Neutrophil (primary cell): ENCODE measurements around a stretch of chr17.

- PRO-cap: no peak
Observed at GRCh38 chr17:72151068-72151421, 30.2 kb downstream of the SOX9 start.

DNA sequence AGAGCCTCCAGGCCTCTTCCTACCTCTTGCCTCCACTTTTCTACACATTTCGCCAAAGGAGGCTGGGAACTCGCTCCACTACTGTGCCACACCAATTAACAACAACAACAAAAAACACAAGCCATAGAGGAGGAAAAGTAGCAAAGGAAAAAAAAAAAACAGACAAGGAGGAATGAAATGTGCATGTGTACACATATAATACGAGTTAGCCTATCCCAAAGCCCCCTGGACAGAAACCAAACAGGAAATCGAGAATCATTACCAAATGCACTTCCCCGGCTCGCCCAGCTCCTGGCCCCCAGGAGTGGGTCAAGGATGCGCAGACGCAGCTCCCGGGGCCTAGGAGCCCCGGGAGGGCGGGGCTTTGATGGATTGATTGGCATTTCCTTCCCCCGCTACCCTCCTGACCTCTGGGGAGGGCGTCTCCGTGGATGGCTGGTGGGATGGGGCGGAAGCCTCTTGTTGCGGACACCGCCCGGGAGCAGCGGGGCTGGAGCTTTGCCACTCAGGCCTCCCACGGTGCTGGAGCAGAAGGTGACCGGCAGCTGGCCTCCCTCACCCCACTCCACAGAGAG is 262.0 kb downstream of the SOX9 start:
- PRO-cap: no peak

GRCh38 chr17:72413469-72414293 is 292.9 kb downstream of the SOX9 start:
- PRO-cap: no peak

DNA sequence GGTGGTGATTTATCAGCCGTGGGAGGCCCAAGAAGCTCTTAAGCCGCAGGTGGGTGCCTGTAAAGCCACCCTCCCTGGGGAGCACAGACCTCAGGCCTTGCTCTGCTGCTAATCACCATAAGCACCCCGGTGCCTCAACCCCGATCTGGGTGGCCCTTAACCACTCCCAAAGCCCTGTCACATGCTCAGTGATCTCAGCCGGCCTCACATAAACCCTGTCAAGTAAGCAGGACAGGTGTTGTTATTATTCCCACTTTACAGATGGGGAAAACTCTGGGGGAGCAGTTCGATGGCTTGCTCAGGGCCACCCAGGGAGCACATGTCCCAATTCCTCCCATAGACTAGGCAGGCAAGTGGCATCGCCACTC is 299.1 kb downstream of the SOX9 start:
- PRO-cap: no peak

DNA sequence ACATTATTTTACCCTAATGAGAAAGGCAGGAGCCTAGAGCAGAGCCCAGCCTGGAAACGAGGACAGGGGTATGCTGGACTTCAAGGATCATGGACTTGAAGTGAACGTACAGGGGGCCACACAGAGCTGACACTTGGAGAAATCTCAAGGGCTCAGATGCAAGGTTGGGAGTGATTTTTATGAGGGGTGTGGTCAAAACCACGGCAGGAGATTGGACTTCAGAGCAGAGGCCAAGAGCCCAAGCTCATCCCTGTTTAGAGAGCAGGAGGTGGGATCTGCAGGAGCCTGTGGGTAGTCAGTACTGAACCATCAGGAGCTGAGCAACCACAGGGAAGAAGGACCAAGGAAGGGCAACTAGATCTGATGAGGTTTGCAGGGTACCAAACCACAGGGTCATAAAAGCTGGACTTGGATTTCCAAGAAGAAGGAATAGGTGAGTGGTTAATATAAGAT is 331.6 kb downstream of the SOX9 start:
- PRO-cap: no peak

- PRO-cap: no peak
Observed at GRCh38 chr17:72477081-72478132, 356.6 kb downstream of the SOX9 start.

- PRO-cap: no peak
Observed at GRCh38 chr17:72632059-72632916, 460.2 kb downstream of the SLC39A11 start.

- PRO-cap: no peak
Observed at GRCh38 chr17:72639594-72640267, 452.8 kb downstream of the SLC39A11 start.

GRCh38 chr17:72715993-72716709 is 376.3 kb downstream of the SLC39A11 start:
- PRO-cap: no peak

GRCh38 chr17:72992858-72993275 is 99.6 kb downstream of the SLC39A11 start:
- PRO-cap: no peak

DNA sequence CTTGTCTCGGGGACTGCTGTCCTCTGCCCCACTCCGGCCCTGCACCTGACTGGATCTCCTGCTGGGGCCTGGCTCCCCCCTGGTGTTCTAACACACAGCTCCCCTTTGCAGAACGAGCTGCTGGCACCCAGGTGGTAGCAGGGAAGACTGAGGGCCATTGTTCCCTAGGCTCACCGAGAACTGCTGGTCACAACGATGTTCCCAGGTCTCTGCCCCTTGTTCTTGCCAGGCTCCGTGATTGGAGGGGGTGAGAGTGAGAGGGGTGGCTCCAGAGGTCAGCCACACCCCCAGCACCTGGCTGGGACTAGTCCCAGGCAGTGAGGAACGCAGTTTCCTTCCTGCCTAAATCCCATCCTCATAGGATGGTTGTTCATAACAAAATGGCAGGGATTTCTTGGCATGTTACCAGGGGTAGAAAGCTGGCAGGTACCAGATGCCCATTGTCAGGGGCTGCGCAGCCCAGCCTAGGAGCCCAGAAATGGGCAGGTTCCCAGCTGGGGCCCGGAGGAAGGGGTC is 52.1 kb upstream of the CDC42EP4 start:
- PRO-cap: no peak

- PRO-cap: no peak
Observed at GRCh38 chr17:73476867-73477365, 165.1 kb upstream of the CDC42EP4 start.

GRCh38 chr17:73747517-73748079 is 103.4 kb upstream of the SDK2 start:
- PRO-cap: no peak

DNA sequence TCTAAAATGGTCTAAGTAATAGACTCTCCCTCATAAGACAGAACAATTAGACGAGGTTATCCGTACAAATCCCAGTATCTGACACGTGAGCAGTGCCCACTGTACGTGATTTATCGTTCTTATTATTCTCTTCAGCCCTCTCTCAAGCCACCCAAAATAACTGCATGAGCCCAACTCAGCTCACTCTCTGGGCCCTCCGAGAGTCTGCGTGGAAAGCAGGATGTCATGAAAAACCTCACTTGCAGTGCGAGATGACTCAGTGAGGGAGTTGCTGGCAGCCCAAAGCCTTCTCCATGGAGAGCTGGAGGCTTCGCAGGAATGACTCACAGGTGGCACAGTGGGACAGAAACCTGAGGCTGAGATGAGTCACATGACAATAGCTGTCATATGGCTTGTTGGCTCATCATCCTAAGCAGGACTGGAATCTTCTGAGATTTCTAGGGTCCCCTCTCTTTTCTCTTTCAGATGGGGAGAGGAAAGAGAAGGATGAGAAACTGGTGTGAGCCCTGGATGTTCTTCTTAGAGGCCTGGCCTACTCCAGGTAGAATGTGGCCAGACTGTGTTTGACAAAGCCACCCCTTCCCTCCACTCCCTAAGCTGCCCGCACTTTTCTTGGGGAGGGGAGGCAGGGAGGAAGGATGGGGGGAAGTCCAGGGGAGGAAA is 160.7 kb upstream of the RPL38 start:
- PRO-cap: no peak

GRCh38 chr17:74078139-74078637 is 125.3 kb upstream of the RPL38 start:
- PRO-cap: no peak

DNA sequence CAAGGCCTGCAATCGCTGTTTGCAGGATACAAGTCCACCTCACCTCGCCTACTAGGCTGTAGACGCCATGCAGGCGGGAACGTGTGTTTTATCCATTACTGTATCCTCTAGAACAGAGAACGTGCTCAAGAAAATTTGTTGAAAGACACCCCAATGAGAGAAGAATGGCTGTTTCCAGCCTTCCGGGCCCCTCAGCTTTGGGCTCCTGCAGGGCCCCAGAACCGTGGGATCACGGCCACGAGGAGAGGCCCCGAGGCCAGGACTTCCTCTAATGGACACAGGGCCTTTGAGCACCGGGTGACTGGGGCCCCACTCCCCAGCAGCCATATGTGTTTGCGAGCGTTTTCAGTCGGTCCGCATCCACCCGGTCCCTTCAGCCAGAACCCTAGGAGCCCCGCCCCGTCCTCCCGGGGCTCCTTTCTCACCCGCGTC is 1.4 kb upstream of the TTYH2 start:
- PRO-cap: no peak

DNA sequence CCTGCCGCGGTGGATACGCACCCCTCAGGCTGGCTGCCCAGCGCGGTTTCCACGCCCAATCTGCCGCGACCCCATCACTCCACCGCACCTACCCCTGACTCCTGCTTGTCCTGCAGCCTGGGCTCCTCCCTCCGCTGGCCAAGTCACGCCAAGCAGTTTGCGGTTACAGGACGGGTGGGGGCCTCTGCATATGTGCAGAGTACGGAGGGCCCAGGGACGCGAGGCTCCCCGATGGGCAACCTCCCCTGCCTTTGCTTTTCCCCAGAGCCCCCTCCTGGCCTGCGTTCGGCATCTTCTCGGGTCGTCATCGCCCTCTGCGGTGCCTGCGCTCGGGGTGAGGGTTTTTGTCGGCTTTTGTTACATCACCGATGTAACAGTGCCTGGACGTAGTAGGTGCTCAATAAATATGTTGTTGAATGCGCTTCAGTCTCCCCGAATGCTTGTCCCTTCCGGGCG is 911 bp upstream of the TTYH2 start:
- PRO-cap: no peak

DNA sequence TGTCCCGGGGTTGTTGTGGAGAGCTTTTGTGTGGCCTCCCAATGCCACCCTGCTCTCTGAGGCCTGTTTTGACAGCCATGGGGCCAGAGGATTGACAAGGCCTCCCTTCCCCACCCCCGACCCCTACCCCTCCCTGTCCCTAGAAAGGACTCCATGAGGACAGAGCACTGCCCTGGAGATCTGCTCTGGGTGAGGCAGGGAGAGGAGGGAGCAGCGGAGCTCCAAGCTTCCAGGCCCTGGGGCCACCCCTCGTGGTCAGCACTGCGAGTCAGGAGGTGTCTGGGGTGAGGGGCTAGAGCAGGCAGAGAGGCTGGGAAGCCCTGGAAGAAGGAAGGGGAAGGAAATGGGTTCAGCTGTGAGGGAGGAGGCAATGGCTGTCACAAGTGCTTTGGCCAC is 28.3 kb upstream of the DNAI2 start:
- PRO-cap: no peak

DNA sequence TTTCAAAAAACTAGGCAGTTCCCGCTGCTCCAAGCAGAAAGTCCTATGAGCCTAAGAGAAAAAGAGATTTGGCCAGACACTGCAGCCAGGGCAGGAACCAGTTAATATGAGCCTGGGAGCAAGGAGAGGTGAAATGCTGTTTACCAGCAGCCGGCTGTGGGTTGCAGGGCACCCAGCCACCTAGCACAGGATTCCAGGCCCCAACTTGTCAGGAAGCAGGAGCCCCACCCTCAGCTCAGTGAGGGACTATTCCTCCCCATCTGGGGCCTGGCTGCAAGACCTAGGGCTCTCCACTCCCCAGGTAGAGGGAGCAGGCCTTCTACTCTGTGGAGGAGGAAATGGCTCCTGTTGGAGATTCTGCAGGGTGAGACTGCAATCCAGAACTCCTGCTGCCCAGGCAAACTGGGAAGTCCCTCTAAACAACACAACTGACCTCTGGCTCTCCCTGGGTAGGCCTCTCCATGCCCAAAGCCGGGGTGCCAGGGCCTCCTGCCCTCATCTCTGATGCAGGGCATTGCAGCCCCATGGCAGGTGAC is 4.4 kb upstream of the GPRC5C start:
- PRO-cap: no peak

DNA sequence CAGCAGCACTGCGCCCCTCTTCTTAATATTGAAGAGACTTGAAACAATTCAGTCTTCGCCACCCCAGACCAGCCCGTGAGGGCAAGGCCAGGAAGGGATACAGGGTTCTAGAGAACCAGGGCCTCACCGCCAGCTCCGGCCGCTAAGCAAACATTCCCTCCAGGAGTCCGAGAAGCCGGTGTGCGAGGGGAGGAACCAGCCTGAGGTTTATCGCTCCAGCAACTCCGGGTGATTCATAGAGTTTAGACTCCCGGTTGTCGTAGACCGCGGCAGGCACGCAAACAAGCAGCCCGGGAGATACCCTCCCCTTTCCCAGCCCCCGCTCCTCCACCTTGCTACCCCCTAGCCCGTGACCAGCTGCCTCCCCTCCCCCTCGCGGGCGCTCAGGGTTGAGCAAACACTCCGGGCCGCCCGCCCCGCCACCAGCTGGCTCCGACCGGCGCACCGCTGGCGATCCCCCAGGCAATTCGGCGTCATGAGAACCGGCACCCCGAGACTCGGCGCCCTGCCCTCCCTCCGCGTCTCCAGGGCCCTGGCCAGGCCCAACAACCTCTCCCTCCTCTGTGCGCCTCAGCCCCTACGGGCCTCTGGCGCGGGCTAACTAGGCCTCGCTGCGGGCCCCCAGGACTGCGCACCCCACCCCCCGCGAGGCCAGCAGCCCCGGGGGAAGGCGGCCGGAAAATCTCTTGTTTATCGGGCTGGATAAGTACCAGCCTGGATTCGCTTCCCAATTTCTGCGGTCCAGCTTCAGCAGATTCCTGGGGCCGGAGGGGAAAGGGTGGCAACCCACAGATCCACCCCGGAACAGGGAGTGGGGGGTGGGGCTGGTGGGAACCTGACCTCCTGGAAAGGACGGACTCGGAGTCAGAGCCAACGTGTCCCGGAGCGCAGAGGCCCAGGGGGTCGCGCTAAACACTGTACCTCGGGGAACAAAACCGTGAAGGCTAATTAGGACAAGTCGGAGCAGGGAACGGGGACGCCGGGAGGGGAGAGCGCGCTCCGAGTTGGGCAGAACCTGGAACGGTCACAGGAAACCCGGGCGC is 1.0 kb upstream of the GPRC5C start:
- PRO-cap: no peak